Vagina (tissue), 1 donor: ENCODE measurements around a stretch of chr1.

GRCh38 chr1:228646633-228647272 lies 88.5 kb upstream of the RHOU start:
- PRO-cap: bidirectional peak, plus-strand start at chr1:228647057, minus-strand start at chr1:228646763
- RAMPAGE, long total RNA: start-site peak on the plus strand at chr1:228646804-228646816, 14 reads

- PRO-cap: no peak
- RAMPAGE, long total RNA: no peak
These were observed 66.1 kb upstream of the RHOU start for GRCh38 chr1:228669153-228669508.

DNA sequence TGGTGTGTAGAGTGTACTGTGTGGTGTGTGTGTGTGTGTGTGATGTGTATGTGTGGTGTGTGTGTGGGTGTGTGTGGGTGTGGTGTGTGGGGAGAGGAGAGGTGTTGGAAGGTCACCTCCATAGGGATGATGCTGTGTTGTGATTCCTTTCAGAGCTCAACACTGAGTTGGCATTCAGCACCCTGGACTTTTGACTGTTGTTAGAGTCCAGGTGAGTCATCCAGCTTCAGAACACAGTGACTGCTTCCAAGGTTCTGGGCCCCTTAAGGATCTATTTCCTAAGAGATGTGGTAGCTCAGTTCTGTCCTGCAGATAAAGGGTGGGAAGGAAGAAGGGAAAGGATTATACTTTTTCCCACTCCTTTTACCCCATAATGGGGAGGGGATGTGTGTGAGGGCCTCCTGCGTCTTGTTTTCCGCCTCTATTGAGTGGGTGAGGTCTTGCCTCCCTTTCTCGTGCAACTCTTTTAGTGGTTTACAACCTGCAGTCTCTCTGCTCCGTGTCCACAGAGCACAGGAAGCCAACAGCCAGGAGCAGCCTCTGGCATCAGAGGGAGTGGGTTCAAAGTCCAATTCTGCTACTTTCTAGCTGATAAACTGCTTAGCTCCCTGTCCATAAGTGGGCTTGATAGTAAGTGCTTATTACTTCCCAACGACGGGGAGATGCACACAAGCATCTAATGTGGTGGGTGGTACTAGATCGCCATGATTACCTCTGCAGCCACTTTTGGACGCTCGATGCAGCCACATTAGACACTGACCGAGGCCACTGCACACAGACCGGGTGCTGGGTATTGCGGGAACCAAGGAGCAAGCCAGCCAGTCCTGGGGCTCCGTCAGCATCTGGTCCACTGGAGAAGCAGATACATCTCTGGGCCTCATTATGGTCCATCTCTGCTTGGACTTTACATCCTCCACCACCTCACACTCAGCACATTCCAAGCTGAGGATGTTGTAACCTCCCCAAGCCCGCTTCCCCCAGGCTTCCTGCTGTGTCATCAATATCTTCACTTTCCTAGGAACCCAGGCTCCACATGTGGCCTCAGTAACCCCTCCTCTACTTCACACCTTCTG lies 47.9 kb downstream of the RHOU start:
- PRO-cap: no peak
- RAMPAGE, long total RNA: no peak

- PRO-cap: no peak
- RAMPAGE, long total RNA: no peak
These were observed 177.7 kb upstream of the RAB4A start for GRCh38 chr1:229092879-229093905.

- PRO-cap: no peak
- RAMPAGE, long total RNA: no peak
These were observed 122.7 kb upstream of the RAB4A start for GRCh38 chr1:229148004-229148764.

DNA sequence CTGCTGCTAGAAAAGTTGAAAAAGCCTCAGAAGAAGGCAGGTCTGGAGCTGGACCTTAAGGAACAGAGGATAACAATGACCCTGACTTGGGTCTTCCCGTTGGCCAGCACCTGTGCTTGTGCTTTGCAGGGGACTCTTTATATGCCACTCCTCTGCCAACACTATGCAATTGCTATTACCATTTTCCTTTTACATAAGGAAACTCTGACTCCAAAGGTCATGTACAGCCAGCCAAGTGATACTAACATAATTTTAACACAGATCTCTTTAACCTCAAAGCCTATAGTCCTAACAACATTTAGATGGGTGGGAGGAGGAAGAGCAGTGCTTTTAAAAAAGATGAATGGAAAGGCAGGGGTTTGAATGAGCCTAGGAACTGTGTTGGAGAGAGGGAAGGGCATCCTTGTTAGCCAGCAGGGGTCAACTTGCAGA lies 106.5 kb upstream of the RAB4A start:
- PRO-cap: no peak
- RAMPAGE, long total RNA: no peak

GRCh38 chr1:229171954-229172329 lies 99.0 kb upstream of the RAB4A start:
- PRO-cap: no peak
- RAMPAGE, long total RNA: no peak

DNA sequence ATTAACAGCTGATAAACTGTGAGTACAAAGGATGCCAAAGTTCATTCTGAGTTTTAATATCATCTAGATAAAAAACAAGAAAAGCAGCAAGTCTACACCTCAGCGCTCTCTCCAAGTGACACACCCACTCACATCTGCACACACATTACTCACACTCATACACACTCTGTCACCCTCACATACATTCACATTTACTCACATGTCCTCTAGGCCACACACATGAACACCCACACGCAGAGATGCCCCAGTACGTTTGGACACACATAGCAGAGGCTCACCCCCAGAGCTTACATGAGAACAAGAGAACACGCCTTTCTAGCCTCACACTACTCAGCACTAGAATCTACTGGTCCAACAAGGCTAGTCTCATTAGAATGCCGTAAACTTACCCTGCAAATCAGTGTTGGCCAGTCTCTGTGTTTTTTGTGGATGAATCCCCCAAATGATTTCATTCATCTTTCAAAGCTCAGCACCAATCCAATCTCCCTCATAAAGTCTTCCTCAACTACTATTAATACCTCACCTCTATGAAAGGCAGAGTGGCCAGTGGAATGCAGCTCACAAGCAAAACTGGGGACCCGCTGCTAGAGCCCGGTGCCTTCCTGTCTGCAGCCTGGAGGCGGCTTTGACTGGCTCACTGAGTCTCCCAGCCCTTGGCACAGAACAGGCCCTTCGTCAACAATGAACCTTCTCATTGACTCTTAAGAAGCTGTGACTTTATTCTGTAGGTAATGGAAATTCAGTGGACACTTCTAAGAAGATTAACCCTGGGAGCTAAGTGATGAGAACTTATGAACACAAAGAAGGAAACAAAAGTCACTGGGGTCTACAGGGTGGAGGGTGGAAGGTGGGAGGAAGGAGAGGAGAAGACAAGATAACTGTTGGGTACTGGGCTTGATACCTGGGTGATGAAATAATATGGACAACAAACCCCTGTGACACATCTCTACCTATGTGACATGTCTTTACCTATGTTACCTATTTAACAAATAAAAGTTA lies 87.0 kb upstream of the RAB4A start:
- PRO-cap: no peak
- RAMPAGE, long total RNA: no peak

DNA sequence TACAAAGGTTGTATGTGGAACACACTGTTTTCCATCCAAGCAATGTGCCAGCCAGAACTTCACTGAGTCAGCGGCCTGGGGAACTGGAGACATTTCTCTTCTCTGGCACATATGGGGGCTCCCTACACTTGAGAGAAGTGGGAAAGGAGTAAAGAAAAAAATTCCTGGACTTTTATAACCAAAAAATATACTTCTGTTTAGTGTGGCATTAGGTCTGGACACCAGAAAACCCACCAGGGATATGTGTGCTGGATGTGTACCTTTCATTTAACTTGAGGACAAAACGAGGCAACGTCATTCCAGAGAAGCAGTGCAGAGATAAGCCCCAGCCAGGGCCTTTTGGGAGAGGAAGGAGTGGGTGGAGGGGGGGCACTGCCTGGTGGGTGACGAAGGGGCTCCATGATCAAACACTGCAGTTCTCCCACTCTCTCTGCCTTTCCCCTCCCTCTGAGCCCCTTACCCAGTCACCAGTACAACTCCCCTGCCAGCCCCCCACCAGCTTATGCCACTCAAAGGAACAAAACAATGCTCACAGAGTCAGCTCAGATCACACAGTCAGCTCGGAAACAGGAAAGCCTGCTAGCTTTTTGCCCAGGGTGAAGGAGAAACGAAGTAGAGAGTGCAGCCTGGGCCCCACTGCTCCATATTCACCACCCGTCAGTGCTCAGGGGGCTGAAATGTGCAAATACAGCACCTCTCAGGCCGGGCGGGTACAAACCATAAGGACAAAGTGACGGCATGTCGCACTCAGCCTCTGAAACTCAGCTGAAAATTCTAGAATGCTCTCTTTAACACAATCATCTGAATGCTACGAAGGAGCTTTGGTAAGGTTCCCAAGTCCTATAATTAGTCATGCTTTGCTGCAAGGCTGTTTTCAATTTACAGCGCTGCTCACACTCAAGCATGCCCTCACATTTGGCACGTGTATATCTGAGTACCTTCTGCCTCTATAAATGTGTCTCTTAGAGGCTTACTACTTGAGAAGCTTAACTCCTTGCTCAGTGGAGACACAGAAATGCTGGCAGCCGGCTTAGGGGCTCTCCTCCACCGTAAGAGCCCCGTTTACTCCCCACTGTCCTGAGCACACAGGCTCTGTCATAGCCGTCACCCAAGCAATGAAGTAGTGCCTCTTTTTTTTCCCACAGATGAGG lies 65.9 kb upstream of the RAB4A start:
- PRO-cap: unidirectional peak, minus-strand start at position 763 of the sequence
- RAMPAGE, long total RNA: no peak

DNA sequence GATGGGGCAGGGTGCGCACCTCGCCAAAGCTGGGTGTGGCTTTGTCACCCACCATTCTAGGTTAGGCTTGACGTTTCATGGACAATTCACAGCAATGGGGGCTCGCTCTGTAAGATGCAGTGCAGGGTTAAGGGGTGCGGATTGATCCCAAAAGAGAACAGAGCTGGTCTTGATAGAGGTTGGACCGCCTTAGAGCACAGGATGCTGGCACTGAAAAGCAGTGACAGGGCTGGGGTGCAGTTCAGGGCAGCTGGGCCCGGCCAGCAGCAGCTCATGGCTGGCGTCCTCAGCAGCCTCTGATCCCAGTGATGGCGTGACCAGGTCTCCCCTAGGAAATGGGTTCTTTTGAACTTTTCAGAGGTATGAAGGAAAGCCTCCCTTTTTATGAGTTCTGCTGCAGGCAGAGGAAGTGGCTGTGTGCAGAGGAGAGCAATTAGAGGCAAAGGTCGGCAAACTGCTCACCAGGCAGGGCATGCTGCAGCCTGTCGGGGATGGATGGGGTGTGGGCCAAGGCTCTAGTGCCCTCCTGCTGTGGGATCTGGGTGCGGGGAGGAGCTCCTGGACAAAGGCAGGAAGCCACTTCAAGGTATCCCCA lies 45.7 kb upstream of the RAB4A start:
- PRO-cap: no peak
- RAMPAGE, long total RNA: no peak

GRCh38 chr1:229229421-229230241 lies 41.3 kb upstream of the RAB4A start:
- PRO-cap: bidirectional peak, plus-strand start at chr1:229230041, minus-strand start at chr1:229229760; unidirectional peak, plus-strand start at chr1:229230207
- RAMPAGE, long total RNA: no peak

GRCh38 chr1:229269505-229270136 lies 1.3 kb upstream of the RAB4A start:
- PRO-cap: no peak
- RAMPAGE, long total RNA: no peak

DNA sequence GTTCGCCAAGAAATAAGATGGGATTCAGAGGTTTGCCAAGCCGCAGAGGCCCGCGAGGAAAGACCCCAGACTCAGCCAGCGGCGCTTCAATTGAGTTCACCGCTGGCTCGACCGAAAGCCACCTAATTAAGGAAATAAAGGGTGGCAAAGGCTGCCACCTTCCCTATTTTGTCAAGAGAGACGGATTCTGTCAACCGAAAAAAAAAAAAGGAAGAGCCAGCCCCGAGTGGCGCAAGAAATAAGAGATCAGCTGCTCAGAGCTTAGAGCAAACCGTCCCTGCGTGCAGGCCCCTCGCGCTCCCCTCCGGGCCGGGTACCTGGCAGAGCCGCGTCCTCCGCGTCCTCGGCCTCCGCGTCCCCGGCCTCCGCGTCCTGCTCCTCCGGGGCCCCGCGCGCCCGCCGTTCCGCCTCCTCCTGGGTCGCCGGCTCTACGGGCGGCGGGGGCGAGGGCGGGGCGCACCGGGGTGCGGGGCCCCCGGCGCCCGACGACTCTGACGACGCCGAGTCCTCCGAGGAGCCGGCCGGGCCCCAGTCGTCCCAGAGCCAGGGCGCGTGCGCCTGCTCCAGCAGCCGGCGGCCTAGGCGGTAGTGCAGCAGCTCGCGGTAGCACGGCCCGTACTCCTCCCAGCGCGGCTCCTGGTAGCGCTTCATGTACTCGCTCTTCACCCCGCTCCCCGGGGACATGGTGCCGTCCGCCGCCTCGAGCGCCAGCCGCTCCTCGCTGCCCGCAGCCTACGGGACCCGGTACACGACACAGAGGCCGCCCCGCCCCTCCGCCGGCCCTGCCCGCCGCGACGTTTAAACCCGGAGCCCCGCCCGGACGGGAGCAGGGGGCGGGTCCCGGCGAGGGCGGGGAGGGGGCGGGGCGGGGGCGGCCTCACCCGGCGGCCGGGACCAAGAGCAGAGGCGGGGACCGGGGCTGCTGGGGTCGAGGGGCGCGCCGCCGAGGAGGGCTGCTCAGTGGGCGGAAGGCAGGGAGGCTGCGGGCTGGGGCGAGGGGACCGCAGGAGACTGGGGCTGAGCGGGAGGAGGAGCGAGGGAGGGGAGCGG lies 740 bp downstream of the CCSAP start:
- PRO-cap: unidirectional peak, plus-strand start at position 269 of the sequence; bidirectional peak, plus-strand start at position 880 of the sequence, minus-strand start at position 723 of the sequence
- RAMPAGE, long total RNA: start-site peak on the minus strand centred at position 273 of the sequence, 320 bp wide, 11 reads; start-site peak on the minus strand centred at position 771 of the sequence, 46 bp wide, 6 reads

DNA sequence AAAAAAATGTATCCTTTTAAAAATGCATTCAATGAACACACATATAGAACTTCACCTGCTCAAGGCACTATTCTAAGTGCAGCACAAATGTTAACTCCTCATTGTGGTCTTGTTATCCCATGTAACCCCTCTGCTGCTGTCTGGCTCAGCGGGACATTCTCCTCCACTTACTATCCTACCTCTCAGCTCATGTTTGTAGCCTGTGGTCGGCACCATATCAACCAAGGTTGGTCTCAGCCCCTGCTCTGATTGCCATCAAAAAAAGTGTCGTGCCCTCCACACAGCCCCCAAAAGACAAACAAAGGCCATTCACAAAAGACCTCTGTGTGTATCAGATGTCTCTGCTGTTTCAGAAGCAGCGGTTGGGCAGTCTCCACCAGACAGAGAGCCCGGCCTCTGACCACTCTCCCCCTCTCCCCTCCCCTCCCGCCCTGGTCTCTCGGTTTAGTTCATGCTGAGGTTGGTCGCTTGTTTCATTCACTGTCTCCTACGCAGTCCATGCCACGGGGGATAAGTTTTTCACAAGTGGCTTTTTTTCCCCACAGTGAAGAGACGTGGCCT lies 27.2 kb downstream of the ACTA1 start:
- PRO-cap: no peak
- RAMPAGE, long total RNA: no peak

DNA sequence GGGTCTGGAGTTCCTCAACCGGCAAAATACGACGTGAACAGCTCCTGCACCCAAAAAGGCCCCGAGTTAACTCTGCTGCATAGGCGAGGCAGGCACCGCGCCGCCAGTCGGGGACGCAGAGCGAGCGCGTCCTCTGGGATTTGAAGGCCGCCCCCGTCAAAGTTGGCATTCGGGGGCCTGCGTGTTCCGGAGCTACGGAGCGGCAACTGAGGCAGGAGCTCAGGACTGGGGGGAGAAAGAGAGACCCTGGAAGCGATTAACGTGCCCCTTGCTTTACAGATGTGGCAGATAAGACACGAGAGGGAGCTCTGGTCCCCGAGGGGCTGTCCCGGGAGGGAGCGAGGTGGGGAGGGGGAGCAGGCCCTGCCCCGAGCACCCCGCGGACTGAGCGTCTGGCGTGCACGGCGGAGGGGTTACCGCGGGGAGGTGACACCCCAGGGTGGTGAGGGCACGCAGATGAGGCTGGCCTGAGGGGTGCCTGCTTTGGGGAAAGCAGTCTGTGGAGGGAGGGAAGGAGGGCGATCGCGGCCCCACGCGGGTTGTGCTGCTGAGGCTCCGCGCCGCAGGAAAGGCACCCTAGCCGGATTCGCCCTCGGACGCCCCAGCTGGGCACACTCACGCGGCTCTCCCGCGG lies 26.6 kb downstream of the ACTA1 start:
- PRO-cap: no peak
- RAMPAGE, long total RNA: no peak

DNA sequence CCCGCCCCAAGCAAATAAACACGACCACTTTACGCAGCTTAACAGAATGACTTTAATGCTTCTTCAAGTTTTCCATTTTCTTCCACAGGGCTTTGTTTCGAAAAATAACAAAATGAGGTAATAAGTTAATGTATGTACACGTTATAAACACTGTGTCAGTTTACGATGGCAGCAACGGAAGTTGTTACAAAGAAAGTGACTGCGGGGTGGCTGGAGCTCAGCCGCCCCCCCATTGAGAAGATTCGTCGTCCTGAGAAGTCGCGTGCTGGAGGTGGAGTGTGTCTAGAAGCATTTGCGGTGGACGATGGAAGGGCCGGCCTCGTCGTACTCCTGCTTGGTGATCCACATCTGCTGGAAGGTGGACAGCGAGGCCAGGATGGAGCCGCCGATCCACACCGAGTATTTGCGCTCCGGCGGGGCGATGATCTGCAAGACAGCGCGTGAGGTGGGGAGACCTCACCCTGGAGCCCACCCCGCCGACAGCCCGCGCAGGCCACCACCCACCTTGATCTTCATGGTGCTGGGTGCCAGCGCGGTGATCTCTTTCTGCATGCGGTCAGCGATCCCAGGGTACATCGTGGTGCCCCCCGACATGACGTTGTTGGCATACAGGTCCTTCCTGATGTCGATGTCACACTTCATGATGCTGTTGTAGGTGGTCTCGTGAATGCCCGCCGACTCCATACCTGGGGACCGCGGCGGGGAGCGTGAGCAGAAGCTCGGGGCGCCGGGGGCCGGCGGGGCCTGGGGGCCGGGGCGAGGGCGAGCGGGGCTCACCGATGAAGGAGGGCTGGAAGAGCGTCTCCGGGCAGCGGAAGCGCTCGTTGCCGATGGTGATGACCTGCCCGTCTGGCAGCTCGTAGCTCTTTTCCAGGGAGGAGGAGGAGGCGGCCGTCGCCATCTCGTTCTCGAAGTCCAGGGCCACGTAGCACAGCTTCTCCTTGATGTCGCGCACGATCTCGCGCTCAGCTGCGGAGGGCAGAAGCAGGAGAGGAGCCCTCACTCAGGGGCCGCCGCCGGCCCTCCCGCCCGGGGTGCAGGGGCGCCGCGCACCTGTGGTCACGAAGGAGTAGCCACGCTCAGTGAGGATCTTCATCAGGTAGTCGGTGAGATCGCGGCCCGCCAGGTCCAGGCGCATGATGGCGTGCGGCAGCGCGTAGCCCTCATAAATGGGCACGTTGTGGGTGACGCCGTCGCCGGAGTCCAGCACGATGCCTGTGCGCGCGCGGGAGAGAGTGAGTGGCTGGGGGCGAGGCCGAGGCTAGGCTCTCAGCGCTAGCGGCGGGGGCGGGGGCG lies 2.2 kb downstream of the ACTA1 start:
- PRO-cap: no peak
- RAMPAGE, long total RNA: no peak

GRCh38 chr1:229538983-229539582 lies 19.4 kb downstream of the ABCB10 start:
- PRO-cap: no peak
- RAMPAGE, long total RNA: no peak

- PRO-cap: no peak
- RAMPAGE, long total RNA: no peak
These were observed 9.2 kb downstream of the ABCB10 start for GRCh38 chr1:229549188-229549858.

GRCh38 chr1:229696193-229696970 lies 70.3 kb downstream of the URB2 start:
- PRO-cap: no peak
- RAMPAGE, long total RNA: no peak

DNA sequence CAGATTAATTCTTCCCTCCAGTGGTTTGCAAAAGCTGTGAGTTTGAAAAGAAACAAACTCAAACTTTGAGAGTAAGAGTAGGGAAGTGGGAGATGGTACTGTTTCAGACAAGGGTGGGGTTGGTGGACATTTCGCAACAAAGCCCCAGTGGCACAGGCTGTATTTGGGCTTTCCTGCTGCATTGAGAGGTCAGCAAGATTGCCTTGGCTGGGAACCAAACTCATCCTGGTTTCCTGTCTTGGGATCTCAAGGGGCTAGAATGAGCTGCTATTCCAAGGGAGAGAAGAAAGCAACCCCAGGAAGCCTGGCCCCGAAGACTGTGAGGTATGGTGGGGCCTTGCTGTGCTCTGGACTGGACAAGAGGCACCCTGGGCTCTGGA lies 64.6 kb upstream of the GALNT2 start:
- PRO-cap: no peak
- RAMPAGE, long total RNA: no peak